Fibroblast of the aortic adventitia (primary cell): ENCODE measurements around the genes RNF130 and RASGEF1C.

- CAGE, long polyA plus RNA = no peak
These were observed 15.3 kb downstream of the SQSTM1 start for GRCh38 chr5:179835866-179836491.

DNA sequence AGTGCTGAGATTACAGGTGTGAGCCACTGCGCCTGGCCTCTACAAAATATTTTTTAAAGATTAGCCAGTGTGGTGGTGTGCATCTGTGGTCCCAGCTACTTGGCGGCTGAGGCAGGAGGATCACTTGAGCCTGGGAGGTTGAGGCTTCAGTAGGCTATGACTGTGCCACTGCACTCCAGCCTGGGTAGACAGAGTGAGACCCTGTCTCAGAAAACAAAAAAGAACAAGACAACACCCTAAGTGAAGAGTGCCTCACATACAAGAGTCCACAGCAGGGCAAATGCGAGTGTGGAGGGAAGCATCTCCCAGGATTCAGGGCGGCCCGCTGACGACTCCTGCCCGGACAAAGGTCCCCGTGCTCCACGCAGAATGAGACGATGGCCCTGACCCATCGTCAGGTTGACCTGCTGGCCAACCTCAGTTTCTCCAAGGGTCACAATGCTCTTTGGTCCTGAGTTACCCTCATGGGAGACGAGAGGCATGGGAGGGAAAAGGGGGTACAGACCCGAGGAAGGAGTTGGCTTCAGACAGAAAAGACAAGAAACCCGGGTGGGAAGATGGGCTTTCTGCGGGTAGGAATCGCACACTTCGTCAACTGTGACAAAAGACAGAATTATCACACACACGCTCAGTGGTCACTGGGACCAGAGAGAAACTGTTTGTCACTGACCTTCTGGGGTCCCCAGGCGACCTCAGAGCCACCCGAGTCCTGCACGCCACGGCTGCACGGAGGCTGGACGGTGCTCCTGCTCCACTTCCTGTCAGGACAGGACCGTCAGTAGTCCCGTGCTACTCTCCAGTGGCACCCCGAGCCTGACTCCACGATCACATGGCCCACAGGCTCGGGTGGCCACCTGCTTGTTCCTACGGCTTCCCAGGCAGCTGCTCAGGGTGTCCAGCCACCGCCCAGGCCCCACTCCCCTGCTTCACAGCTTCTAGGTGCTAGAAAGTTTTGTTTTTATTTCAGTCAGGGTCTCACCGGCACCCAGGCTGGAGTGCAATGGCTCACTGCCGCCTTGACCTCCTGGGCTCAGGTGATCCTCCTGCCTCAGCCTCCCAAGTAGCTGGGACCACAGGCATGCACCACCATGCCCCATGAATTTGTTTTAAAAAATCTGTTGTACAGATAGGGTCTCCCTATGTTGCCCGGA, 18.0 kb downstream of the MRNIP start:
- CAGE, long polyA plus RNA = no peak

DNA sequence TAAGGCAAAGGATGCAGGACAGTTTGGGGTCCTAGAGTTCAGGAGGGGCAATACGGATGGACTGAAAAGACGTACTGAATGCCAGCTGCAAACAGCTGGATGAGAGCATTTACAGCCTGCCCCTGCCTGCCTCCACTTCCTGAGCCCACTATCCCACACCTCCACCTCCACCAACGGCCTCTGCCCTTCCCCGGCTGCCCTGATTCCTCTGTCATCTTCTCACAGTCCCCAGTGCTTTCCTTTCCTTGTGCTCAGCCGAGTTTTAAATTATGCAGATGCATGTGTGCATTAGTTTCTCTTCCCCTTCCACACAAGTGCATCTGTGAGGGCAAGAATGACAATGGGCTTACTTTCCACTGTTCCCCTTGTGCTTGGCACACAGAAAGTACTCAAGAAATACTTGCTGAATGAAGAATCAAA, 5.8 kb downstream of the MRNIP start:
- CAGE, long polyA plus RNA = no peak

DNA sequence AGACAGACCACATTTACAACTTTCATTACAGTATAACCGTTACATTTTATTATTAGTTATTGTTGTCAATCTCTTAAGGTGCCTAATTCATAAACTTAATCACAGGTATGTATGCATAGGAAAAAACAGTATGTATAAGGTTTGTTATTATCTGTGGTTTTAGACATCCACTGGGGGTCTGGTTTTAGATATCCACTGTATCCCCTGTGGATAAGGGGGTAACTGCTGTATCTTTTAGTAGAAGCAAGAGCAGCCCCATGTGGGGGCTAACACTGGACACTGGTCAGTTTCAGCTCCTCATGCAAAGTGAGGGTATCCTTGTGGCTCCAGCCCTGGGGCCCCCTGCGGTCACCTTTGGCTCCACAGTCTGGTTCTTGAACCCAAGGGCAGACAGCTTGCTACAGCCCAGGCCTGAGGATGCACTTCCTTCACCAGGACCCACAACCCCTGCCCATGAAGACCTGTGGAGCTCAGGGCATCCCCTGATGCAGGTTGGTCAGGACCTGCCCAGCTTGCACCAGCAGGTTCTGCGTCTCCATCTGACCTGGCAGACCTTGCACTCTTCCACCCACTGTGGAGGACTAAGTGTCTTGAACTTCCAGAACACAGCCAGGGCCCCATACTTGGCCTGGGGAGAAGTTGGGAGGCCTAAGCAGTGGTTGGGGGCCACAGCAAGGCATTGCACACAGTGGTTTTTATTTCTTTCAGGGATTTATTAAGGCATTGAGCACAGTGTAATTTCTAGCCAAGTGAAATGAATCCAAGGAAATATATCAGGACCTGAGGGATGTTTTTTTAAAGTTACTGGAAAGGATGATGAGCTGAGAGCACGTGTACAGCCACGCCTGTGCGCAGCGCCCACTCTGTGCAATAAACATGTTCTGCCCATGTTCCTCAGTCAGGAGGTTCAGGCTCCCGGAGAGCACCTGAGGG, 3.7 kb upstream of the MRNIP start:
- CAGE, long polyA plus RNA = no peak

- CAGE, long polyA plus RNA = no peak
These were observed 11.8 kb downstream of the TBC1D9B start for GRCh38 chr5:179895838-179896264.

DNA sequence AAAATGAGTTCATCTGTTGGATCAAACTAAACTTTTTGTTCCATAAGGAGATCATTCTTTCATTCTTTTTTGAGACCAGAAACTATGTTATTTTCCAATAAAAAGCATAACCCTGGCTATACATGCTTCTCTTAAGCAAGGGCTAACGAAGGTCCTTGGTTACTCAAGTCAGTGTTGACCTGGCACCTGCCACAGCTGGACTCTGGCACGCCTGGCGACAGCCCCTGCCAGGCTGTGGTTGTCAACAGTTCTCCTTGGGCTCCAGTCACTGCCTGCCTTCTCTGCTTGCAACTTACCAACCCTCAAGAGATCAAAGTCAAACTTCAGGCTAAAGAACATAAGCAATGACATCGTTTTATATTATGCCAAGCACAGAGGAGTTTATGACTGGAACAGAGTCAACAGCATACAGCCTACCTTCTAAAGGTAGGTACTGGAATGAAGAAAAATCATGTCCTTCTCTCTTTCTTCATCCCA, 61.4 kb upstream of the TBC1D9B start:
- CAGE, long polyA plus RNA = no peak

DNA sequence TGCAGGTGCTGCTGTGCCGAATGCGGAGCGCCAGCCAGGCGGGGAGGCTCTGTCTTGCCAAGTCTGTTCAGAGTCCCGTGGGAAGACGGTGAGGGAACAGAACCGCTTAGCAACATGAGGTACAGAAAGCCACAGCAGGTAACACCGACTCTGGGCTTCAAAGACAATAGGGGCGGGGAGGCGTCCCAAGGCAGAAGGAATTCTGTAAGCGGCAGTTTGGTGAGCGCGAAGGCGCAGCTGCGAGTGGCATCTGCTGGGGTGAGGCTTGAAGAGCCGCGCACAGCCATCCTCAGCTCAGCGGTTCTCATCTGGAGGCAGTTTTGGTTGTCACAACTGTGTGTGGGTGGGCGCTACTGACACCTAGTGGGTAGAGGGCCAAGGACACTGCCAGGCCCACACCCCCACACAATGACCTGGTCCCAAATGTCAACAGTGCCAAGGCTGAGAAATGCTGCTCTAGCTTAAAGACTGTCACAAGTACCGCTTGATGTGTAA, 67.4 kb upstream of the TBC1D9B start:
- CAGE, long polyA plus RNA = no peak

DNA sequence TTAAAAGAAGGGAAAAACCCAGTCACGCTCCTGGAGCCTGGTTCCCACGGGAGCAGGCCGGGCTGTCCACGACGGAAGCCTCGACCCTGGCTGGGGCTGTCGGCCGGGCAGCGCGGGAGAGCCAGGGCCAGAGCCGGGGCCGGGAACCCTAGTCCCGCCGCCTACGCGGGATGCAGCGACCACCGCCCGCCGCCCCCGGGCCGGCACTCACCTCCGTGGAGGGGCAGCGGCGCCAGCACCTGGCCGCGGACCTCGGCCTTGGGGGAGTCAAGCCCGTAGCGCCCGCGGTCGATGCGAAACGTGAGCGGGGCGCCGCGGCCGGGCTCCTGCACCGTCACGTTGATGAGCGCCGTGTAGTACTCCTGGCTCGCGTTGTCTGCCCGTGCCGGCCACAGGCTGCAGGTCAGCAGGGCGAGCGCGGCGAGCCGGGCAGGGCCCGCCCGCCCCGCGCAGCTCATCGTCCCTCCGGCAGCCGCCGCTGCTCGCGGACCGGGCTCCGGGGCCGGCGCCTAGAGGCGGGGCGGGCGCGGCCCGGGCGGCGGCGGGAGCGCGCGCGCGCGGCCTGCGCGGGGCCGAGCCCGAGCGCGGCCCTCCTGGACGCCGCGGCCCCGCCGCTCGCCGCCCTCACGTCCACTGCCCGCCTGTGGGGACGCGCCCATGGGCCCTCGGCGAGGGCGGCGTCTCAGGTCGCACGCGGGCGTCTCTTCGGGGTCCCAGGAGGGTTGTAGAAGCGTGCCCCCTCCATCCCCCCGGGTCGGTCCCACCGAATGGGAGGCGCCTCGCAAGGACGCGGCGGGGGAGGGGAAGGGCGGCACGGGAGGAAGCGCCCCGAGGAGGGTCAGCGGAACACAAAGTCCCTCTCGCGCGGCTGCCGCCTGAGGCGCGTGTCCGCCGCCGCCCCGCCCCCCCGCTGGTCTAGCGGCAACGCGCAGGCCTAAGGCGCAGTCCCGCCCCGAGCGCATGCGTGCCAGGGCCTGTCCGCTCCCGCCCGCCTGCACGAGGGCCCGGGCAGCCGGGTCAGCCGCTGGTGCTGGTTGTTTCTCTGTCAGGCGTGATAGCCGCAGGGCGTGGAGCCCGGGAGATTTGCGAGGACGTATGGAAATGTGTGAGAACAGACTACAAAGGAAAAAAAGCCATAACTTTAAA, at the start of gene RNF130:
Gene RNF130 (minus strand): TSS at position 515 of the 1,146 bp plus-strand sequence.
- CAGE, long polyA plus RNA = no peak

DNA sequence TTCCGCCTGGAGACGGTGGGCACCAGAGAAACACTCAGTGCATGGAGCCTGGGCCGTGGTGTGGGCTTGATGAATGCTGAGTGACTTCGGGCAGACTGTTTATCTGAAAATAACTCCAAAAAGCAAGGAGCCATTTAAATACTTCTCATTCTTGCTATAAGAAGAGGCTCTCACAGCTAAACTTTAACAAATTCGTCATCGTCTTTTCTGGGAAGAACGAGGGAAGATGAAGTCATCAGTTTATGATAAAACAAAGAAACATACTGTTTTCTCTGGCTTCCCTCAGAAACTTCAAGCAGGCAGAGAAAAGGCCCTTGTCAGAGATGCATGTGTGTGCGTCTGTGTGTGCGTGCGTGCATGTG, 35.0 kb downstream of the RASGEF1C start:
- CAGE, long polyA plus RNA = no peak

DNA sequence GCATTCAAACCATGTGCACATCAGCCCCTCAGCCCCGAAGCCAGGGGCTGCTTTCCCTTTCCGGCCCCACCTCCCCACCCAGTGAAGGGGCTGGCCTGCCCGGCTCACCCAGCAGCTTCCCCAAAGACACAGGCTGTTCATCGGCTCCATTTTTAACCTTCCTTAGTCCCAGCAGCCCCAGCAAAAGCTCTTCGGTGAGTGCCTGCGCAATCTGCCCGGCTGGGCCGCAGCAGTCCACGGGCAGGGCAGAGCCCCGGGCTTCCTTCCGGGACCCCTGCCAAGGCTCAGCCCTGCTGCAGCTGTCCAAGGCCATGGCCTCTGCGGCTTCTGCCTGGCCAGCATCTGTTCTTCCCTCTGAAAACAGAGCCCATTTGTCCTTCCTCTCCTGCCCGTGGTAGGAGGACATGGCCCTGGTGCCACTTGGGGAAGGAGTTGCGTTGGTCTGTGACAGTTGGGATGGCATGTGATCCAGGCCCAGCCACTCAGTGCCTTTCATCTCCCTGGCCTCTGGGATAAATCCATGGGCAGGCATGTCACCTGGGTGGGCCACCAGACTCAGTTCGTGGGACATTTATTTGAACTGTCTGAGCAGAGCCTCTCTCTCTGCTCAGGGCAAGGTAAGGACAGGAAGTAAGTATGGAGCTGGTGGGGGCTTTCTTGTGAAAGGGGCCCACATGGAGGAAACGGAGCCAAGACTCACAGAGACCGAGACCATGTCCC, 31.6 kb downstream of the RASGEF1C start:
- CAGE, long polyA plus RNA = no peak

DNA sequence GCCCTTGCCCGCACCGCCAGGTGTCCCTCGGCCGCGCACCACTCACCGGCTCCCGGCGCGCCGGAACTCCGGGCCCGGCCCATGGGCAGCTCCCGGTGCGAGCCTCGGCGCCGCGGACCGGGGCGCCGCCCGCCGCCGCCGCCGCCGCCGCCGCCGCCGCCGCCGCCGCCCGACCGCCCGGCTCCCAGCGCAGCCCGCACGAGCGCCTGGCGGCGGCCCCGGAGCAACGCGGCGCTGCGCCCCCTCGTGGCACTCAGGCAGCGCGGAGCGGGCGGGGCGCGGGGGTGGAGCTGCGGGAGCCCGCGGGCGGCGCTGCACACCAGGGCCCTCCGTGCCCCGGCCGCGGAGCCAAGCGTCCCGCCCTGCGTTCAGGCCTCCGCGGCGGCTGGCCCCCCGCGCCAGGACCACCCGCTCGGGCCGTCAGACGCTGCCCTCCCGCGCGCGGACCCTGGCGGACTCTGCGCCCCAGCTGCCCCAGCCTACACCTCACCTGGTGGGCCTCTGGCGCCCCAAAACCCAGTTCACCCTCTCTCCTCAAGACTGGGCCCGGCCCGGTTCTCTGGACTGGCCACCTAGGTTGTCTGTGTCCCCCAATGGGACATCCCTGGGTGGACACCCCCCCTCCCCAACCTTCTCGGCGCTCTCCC, at the start of gene RASGEF1C:
Gene RASGEF1C (minus strand): TSS at position 230 of the 647 bp plus-strand sequence.
- CAGE, long polyA plus RNA = no peak

DNA sequence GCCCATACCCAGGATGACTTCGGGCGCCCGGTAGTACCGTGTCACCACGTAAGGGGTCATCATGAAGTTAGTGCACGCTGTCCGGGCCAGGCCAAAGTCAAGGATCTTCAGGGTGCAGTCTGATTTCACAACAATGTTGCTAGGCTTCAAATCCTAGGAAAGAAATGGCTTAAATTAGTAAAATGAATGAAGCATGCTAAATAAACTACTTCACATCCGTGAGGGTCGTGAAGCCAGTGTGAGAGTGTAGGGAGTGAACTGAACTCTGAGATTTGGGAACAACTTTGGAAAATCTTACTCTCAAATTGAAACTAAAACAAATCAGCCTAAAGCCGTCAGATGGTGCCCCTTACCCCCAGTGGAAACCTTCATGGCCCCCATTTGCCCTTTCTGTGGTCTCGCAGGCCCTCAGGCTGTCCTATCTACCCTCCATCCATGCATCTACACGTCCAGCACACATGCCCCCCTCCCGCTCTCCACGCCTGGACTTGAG, 40.0 kb upstream of the RASGEF1C start:
- CAGE, long polyA plus RNA = no peak

- CAGE, long polyA plus RNA = no peak
These were observed 27.5 kb upstream of the SCGB3A1 start for GRCh38 chr5:180618512-180619483.

DNA sequence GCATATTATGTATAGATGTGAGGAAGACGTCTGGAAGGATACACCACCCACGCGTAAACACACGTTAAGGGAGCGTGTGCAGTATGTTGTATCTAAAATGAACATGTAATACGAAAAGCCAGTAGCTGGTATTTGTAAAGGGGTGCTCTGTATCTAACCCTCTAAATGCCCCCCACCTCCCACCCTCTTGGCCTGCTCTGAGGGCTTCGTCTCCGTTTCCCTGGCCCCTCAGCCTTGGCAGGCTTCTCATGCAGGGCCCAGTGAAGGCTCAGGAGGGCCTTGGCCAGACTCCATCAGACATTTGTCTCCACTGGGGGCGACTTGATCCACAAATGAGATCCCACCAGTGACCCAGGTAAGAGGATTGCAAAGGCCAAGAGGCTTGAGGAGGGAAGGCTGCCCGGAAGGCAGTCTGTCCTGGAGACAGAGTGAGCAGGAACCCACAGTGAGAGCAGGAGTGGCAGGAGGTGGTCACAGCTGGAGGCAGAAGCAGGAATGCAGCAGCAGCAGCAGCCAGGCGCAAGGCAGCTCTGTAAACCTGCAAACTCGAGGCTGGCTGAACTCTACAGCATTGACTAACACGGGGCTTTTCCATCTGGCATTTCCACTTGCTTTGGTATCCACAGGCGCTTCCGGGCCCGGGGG, 15.0 kb downstream of the MGAT1 start:
- CAGE, long polyA plus RNA = no peak

DNA sequence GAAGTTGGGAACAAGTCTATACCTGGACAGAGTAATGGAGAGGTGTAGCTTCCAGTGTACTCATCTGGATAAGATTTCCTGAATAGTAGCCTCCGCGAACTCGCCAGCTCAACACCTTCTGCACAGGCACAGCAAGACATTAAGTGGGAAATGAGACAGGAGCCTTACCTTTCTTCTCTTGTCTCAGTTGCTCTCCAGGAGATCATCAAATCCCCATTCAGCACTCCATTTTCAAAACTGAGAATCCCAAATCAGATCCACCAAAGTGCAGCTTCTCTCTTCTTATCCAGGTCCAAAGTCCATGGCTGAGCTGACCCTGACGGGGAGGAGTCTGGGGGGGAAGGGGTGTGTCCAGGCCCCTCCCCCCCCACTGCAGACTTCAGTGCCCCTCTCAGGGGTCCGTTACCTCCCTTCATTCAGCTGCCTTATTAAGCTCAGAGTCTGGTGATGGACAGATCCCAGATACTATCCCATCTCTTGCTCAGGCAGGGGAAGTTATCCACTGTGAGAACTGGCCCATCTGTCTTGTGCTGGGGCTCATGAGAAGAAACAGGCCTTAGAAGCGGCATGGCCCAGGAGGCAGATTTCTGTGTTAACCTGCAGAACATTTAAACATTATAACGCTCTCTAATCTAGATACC, 6.0 kb upstream of the MGAT1 start:
- CAGE, long polyA plus RNA = no peak

GRCh38 chr5:180821718-180822105, 19.1 kb upstream of the MGAT1 start:
- CAGE, long polyA plus RNA = no peak

DNA sequence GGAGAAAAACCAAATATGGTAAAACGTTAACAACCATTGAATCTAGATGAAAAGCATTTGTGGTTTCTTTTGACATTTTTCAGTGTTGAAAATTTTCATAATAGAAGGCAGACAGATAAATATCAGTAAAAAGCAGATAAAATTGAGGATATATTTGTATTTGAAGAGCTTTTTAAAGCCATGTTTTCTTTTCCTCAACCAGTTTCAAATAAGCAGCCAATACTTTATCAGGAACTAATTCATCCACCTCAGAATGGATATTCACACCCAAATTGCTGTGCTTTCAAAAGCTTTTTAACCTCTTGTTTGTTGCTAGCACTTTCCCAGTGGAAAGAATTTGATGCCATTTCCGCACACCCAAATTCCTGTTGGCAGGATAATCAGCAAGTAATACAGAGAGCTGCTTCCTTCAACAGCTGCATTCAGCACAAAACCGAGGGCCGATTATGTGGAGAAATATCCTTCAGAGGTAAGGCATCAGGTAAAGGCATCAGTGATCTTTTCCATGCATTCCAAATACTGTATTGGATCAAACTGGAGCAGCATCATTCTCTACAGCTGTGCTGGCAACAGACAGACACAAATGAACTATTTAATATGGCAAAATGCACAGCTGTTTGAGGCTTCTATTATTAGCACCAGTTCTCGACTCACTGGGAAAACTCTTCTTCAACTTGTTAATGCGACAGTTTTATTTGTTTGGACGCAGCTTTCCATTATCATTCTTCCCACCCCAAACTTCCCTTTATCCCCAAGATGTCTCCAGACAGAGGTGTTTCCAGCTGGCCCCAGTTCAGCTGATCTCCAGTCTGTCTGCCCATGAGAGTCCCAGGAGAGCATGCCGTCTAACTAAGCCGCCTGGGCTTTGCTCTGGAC, 22.1 kb upstream of the MGAT1 start:
- CAGE, long polyA plus RNA = no peak

GRCh38 chr5:180848807-180850046, 11.8 kb downstream of the ZFP62 start:
- CAGE, long polyA plus RNA = no peak

GRCh38 chr5:180873507-180874184, 12.6 kb upstream of the ZFP62 start:
- CAGE, long polyA plus RNA = no peak

GRCh38 chr5:181054933-181055427, 14.9 kb downstream of the BTNL9 start:
- CAGE, long polyA plus RNA = no peak